Umbilical cord (tissue), 2 donors: Measurements from ENCODE around the genes IGF1R and TTC23.

GRCh38 chr15:97652787-97653359, 307.6 kb upstream of the ARRDC4 start:
- RAMPAGE, long total RNA, result no peak

DNA sequence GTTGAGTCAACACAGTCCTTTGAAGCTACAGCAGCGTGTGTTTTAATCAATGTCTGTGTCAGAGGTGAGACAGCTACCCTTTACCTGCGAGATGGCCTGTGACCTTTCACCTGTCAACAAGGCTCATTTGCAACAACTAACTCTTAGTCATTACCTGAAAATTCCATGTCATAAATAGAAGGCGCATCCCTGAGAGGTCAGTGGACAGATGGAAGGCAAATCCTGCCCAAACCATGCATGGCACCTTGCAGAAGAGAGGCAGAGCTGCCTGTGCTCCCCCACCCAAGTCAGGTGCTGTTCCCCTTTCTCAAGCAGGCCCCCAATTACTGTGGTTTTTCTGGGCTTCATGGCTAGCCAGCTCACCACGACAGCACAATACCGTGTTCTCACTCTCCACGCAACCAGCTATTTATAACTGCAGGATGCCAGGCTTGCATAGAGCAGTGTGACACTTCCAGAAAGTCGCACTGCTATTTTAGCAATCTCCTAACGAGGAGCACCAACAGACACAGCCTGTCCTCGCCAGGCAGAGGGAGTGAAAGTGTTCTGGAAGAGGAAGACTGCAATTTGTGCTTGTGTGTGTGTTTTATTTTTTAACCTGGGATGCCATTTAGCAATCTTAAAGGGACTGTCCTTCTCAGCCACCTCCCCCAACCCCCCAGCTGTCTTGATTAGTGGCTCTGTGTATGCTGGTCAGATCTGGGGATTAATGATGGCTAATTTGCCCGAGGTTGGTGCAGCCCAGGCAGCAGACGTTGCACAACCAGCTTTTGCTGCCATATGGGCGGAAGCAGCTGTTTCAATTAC, 268.2 kb upstream of the ARRDC4 start:
- RAMPAGE, long total RNA, result no peak

DNA sequence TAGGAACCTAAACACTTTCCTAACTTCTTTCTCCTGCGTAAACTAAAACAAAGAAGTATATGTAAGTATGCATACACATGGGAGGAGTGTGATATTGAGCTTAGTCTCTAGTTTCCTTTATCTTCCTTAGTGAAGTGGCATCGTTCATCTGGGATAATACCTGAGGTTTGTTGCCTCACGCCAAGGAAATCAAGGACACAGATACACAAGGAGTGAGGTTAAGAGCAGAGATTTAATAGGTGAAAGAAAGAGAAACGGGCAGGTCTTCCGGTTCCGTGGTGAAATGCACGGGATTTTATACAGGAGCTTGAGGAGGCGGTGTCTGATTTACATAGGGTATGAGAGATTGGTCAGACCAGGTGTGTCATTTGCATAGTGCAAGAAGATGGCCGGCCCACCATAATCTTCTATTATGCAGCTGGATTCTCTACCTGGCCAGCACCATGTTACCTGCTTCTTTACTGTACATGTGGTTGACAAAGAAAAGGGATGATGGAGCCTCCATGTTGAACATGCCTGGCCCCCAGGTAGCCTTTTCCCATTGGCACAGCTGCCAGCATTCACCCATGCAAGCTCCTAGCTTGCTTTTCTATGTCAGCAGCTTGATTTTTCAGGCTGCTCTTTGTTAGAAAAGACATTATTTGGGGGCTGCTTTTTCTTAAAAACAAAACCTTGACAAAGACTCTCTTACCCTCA, 17.3 kb downstream of the ARRDC4 start:
- RAMPAGE, long total RNA, result no peak

DNA sequence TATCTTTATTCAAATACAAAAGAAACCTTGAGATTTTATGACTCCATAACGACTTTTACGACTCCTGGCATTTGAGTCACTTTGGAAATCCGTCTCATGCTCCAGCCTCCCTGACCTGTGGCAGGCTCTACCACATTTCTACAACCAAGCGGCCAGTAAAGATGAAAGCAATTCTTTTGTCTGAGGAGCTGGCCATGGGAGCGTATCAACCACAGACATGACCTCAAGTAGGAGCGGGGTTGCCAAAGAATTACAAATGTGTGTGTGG, 40.0 kb downstream of the ARRDC4 start:
- RAMPAGE, long total RNA, result no peak

DNA sequence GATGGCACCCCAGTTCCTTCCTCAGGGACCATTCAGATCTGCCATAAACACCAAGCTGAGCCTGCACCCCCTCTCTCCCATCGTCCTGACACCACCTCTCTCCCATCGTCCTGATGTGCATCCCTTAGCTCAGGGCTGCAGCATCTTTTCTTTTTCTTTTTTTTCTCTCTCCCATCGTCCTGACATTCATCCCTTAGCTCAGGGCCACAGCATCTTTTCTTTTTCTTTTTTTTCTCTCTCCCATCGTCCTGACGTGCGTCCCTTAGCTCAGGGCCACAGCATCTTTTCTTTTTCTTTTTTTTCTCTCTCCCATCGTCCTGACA, 126.0 kb upstream of the IGF1R start:
- RAMPAGE, long total RNA, result no peak

DNA sequence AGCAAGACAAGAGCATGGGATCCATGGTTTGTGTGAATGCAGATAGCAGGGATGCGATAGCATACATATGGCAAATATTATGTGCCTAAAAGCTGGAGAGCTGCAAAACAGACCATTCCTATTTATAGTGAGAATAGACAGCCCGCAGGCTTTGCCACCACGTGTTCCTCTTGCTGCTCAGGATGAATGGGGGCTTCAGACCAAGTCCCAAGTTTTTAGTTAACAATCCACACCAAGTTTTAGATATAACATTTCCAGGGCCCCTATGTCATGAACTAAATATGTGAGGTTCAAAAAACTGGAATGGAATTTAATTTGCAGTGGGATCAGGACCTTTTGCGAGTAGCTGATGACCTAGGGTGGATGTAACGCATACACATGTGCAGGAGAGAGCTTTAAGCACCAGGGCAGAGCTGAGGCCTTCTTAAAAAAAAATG, 48.5 kb upstream of the IGF1R start:
- RAMPAGE, long total RNA, result no peak

GRCh38 chr15:98648435-98649216, at the start of gene IGF1R:
Gene IGF1R (plus strand): TSS chr15:98648539.
- RAMPAGE, long total RNA, result no peak

- RAMPAGE, long total RNA, result no peak
Observed at GRCh38 chr15:98779534-98780129, 131.3 kb downstream of the IGF1R start.

- RAMPAGE, long total RNA, result no peak
Observed at GRCh38 chr15:98797988-98798792, 149.9 kb downstream of the IGF1R start.

DNA sequence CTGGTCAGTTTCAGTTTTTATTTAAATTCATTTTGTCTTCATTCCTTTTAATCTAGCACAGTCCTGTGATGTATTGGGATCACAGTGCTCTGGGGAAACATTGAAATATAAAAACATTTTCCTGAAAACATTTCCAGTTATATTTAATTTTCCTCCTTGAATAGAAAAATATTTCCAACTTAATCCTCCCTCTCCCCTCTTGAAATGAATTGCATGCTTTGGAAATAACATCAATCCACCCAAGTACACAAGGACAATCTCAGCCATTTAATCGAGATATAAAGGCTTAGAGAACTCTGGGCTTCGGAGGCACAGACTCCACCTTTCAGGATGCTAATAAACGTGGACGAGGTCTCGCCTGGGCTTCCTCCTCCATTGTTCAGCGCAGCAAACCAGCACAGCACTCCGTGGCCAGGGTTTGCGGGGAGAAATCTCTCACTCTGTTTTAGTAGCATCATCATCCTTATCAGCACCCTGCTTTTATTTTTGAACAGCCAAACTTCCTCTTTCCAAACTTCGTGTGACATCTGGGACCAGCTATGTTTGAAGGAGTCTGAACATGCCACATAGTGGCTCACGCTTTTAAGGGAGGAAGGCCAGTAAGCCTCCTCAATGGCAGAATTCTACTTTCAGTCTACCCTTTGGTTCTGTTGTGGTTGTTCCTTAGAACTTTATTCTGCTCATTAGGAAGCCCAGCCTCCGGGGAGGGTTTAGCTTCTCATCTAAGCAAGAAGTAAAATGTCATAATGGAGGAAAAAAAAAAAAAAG, 149.1 kb downstream of the PGPEP1L start:
- RAMPAGE, long total RNA, result no peak

DNA sequence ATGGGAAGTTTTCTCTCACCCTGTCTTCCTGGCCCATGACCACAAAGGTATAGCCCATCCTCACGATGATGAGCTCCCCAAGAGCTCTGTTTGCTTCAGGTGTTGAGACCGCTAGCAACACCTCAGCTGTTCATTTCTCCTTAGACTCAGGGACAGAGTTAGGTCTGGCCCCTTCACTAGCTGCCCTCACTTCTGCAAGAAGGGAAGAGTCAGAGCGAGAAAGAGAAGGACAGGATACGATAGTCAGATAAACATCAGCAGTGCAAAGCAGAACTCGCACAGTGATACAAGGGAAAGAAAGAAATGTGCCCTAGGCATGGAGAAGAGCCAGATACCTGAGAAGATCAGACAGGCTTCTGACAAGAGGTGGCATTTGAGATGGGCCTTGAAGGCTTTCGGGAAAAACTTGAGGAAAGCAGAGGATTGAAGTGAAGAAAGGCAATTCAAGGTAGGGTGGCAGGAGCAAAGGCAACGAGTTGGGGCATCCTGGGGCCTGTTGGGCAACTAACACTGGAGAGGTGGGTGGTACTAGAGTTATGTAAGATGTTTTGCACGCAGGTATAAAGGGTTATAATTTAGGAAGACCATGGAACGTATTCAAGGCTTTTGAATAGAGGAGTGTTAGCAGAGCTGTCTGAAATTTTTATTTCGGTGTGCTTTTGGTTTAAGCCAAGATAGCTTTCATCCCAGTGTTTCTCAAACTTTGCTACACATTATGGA, 106.0 kb downstream of the PGPEP1L start:
- RAMPAGE, long total RNA, result no peak

DNA sequence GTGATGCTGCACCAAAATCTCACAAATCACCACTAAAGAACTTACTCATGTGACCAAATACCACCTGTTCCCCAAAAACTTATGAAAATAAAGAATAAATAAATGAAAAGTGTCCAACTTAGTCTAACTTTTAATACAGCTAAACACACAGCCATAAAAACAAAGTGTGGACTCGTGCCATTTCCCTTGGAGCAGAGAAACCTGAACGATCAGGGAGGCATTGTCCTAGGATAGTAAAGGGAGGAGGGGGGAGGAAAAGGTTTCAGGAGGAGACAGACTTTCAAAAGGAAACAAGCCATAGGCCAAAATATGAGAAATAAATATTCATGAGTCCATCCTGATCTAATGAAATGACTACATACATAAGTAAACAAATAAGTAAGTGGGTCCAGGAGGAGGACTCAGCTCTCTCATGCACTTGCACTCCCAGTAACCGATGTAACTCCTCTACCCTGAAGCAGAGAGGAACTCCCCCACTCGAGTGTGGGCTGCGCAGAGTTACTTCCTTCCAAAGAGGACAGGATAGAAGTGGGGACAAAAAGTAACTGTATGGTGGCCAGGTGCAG, 27.4 kb downstream of the PGPEP1L start:
- RAMPAGE, long total RNA, result no peak

DNA sequence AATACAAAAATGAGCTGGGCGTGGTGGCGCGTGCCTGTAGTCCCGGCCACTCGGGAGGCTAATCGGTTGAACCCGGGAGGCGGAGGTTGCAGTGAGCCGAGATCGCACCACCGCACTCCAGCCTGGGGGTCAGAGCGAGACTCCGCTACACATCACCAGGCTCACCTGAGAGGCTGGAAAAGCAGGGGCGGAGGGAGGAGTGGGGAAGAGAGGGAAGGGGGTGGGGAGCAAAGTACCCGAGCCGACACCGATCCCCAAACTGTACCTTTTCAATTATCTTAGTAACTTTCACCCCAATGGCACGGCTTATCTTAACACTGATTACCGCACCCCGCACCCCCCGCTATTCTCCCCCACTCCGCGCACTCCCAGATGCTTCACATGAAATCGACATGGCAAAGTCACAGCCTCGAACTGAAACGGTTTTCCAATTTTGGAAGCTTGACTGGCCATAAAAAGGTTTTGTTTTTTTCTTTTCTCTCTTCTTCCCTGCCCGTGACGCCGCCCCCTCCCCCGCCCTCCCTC, 46.4 kb upstream of the SYNM start:
- RAMPAGE, long total RNA, result no peak

DNA sequence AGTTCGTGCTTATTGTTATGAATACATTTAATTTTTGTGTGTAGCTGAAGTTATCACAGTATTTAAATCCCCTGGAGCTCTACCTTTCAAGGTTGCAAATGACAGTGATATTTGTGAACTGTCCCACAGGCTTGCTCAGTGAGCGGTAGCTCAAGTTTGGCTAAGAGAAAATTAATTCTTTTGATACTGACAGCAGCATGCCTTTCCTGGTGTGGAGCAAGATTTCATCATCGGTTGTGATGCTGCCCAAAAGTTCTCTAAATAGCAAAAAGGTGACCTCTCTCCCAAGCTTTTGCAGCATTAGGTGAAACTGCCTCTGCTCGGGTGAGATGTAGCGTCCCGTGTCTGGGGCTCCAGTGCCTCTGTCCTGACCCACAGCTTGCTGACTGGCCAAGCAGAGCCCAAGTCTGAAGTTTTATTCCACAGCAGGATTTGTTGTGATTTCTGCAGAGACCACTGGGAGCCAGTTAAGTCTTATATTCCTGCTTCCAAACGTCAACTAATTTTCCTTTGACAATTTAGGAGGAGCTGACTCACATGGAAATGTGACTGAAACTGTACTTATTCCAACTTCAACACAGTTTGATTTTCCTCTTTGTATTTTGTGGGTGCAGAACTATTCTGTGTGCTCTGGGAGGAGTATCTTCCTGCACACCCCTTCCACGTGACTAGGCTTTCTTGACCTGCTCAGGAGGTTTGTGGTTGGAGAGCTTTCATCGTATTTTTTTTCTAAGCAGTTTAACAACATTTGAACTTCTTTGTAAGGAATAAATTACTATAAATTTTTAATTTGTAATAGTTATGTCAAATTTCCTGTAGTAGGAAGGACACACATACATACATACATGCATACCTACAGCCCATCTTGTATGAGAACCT, 5.9 kb downstream of the SYNM start:
- RAMPAGE, long total RNA, result no peak

- RAMPAGE, long total RNA, result no peak
Observed at GRCh38 chr15:99115144-99115365, 10.2 kb downstream of the SYNM start.

GRCh38 chr15:99138685-99139033, 33.8 kb downstream of the SYNM start:
- RAMPAGE, long total RNA, result no peak

DNA sequence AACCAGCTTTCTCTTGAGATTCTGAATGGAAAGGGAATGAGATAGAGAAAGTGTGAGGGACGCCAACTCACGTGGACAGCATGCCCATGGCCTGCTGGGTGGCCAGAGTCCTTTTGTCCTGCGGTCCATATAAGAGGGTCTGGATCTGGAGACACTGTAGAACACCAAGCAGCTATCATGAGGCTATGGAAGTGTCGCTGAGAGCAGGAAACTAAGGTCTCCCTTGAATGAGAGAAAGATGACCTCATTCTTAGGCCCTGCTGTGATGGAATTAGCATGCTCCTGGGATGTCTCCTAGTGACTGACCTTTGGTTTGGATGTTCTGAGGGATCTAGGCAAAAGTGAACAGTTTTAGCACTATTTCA, 34.3 kb downstream of the SYNM start:
- RAMPAGE, long total RNA, result no peak

GRCh38 chr15:99154118-99154660, 49.3 kb downstream of the SYNM start:
- RAMPAGE, long total RNA, result no peak

- RAMPAGE, long total RNA, result no peak
Observed at GRCh38 chr15:99167007-99167840, 62.3 kb downstream of the SYNM start.

GRCh38 chr15:99248984-99249910, at the start of gene TTC23:
Gene TTC23 (minus strand): TSS chr15:99249581.
- RAMPAGE, long total RNA, result start-site peak on the minus strand at chr15:99249529-99249596, 37 and 27 reads in 2 replicates